ENCODE results near the genes SAMD5 and PPP1R14C.

DNA sequence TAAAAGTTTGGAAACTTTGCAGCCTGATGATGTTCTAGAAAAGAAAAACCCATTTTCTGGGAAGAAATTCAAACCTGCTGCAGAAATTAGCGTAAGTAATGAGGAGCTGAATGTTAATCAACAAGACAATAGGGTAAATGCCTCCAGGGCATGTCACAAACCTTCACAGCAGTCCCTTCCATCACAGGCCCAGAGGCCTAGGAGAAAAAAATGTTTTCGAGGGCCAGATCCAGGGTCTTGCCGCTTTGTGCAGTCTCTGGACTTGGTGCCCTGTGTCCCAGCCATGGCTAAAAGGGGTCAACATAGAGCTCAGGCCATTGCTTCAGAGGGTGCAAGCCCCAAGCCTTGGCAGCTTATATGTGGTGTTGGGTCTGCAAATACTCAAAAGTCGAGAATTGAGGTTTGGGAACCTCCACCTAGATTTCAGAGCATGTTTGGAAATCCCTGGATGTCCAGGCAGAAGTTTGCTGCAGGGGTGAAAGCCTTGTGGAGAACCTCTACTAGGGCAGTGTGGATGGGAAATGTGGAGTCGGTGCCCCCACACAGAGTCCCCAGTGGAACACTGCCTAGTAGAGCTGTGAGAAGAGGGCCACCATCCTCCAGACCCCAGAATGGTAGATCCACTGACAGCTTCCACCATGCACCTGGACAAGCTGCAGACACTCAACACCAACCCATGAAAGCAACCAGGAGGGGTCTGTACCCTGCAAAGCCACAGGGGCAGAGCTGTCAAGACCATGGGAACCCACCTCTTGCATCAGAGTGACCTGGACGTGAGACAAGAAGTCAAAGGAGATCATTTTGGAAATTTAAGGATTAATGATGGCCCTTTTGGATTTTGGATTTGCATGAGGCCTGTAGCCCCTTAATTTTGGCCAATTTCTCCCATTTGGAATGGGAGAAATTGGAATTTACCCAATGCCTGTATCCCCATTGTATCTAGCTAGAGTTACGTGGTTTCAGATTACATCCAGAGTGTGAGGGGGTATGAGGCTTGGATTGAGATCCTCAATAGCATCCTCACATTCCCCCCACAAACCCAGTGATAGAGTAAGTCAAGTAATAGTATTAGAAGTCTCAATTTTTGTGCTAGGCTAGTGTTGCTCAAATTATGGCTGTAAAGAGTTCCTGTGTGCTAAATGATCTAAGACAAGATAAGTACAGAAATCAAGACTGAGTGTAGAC is 100.2 kb downstream of the STXBP5 start:
- RRBS, result no CpG with 5 or more reads among the region's 7 CpGs

DNA sequence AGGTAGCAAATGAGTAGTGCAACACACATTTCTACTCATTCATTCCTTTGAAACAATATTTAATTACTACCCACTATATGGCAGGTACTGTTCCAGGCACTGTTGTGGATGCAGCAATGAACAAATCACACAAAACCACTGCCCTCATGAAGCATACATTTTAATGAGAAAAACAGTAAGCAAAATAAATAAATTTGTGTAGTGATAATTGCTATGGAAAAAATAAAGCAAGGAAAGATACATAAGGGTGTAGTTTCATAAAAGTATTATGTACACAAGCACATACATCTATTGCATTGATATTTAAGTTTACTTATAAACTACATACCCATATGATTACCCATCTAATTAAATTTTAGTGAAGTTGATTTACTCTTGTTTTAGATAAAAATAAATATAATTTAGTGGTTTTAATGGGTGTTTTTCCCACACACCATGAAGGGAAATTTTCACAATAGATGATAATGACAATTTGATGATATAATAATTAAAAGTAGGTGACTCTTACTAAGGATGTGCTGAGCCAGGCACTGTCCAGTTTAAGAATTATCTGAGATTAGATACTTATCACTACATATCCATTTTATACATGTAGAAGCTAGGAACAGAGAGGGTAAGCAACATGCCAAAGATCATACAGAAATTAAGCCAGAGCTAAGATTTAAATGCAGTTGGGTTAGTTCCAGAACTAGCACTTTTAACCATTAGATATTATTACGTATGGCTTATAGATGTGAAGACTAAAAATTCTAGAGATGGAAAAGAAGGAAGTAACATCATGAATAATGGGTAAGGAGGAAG is 104.4 kb downstream of the STXBP5 start:
- RRBS, result no CpG with 5 or more reads among the region's 1 CpG

- RRBS, result no CpG with 5 or more reads among the region's 2 CpGs
Measured at GRCh38 chr6:147341430-147342516, 137.6 kb downstream of the STXBP5 start.

- RRBS, result 3% methylated on average over 7 of the region's 56 CpGs
Measured at GRCh38 chr6:147508453-147508978, at the start of gene SAMD5. Gene SAMD5, plus strand, starts transcription at chr6:147508690.

DNA sequence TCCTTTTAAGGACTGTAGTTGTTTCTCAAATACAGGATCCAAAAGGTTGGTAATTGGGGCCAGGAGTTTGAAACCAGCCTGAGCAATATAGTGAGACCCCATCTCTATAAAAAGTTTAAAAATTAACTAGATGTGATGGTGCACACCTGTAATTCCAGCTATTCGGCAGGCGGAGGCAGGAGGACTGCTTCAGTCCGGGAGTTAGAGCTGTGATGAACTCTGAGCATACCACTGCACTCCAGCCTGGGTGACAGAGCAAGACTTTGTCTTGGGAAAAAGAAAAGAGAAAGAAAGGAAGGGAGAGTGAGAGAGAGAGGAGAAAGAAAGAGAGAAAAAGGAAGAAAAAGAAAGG is 143.2 kb upstream of the SASH1 start:
- RRBS, result no CpG with 5 or more reads among the region's 3 CpGs

DNA sequence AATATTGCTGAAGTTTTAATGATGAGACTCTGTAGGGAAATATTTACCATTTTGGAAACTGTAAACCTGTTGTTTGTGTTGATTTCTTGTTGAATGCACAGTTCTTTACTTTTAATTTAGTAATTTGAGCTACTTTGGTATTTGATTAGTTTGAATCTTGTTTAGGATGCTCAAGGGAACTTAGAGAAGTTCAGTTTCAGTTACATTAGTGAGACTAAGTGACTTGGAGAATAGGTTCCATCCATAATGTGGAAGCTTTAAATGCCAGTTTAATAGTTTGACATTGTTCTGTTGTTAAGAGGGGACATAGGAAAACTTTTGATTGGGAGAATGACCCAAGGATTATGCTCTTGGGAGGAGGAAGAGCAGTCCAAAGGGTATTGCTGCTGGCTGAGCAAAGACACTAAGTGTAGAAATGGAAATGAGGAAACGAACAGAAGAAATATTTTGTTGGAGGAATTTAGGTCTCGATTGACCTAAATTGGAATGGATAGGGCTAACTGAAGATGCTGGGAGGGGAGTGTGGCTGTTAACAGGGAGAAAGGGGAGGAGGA is 70.4 kb downstream of the SASH1 start:
- RRBS, result no CpG with 5 or more reads among the region's 2 CpGs

DNA sequence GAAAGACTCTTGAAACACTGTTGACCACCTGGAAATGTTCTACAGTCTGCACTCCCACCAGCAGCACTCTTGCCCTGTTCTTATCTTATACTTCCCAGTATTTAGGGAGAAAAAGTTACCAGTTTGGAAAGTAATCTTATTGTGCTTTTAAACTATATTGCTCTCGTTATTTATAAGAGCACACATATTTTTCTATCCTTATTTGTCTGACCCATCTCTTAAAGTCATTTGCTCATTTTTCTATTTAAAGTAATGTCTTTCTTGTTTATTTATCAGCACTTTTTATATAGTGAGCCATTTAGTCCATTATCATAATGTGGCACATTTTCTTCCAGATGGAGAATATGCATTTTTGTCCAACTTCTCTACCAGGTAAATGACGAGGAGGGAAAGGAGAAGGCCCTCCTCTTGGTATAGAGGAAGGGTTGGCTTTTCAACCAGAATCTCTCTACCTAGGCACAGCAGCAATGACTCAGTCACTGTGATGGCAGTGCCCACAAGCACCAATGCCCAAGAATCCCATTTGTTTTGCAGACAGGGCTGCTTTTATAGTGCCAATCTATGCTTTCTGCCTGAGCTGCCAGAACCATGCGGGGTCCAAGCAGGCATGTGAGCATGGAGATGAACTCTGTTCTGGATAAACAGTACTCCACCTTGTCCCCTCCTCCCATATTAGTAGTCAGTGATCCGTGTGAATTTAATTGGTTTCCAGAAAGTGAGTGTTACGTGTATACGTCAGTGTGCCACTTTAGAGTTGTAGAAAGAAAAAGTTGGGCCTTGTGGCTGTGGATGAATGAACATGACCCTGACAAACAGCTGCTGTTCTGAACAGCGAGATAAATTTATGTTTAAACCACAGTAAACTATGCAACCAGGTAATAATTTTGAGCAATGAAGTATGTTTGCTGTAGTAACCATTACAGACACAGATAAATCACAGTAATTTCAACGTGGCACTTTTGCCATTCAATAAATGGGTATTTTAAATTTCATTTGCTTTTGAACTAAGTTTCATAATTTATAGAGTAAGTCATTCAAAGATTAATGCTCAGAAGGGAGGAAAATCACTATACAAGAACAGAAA is 79.4 kb downstream of the SASH1 start:
- RRBS, result no CpG with 5 or more reads among the region's 8 CpGs

GRCh38 chr6:148426089-148426903 is 83.7 kb downstream of the SASH1 start:
- RRBS, result no CpG with 5 or more reads among the region's 13 CpGs

GRCh38 chr6:148952517-148952822 is 205.6 kb downstream of the UST start:
- RRBS, result no CpG with 5 or more reads among the region's 3 CpGs

- RRBS, result no CpG with 5 or more reads among the region's 5 CpGs
Measured at GRCh38 chr6:148979352-148979988, 232.6 kb downstream of the UST start.

- RRBS, result 59% methylated on average over 2 of the region's 4 CpGs
Measured at GRCh38 chr6:149061321-149061798, 256.2 kb upstream of the TAB2 start.

GRCh38 chr6:149228507-149228815 is 89.1 kb upstream of the TAB2 start:
- RRBS, result no CpG with 5 or more reads among the region's 5 CpGs

- RRBS, result 12% methylated on average over 42 of the region's 85 CpGs
Measured at GRCh38 chr6:149450490-149451327, 34.1 kb downstream of the ZC3H12D start.

- RRBS, result no CpG with 5 or more reads among the region's 6 CpGs
Measured at GRCh38 chr6:149890599-149890992, 7.3 kb downstream of the RAET1E start.

DNA sequence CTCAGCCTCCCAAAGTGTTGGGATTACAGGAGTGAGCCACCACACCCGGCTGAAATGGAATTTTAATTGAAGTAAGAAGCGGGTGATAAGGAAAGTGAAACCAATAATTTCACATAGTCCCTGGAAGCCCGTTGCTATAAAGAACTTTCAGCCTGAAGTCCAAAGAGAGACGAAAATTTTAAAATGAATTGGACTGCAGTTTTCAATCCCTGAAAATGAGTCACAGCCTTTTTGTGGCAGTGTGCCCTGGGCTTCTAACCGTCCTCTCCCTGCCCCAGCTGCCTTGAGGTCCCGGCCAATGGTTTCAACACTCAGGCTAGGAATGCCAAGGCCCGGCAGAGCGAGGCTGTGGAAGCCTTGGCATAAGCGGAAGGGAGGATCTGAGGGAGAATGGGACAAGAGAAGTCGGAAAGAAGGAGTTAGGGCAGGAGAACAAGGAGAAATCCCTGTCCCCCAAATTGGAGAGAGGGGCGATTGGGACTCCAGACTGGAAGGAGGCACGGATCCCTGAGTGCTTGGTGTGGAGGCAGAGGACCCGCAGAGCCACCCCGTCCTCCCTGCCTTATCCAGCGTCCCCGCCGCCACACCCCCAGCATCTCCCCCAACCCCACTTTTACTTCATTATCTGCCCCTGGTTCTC is 509 bp downstream of the RAET1E start:
- RRBS, result 5% methylated on average over 1 of the region's 17 CpGs

GRCh38 chr6:150072178-150072672 is 3.3 kb upstream of the ULBP3 start:
- RRBS, result no CpG with 5 or more reads among the region's 9 CpGs

GRCh38 chr6:150142738-150143506 is at the start of gene PPP1R14C:
Gene PPP1R14C, plus strand, starts transcription at chr6:150143044.
- RRBS, result 2% methylated on average over 41 of the region's 91 CpGs

DNA sequence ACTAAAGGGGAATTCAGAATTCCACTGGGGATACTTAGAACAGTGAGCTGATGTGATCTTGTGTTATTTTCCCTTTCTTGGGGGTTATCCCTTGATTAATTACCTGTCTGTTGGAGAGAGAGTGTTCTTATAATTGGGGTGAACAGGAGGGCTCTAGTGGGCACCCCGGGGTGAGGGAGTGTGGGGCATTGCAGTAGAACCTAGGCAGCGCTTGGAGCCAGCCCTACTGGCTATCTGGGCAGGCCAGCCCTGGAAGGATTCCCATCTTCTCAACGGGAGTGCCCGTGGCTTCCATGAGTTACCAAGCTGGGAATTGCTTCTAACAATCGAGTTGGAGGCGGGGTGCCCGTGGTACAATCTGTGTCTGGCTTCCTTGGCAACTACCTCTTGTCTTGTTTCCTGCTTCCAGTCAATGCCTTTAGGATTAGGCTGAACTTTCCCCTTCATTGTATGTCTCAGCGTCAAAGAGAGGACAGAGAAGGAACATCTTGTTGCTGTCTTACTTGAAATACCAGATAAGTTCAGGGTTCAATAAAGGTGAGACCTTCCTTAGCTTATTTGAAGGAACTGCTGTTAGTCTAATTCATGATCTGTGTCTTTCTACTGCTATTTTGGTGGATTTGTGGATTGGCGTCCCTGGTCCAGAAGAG is 33.3 kb downstream of the PPP1R14C start:
- RRBS, result no CpG with 5 or more reads among the region's 9 CpGs

DNA sequence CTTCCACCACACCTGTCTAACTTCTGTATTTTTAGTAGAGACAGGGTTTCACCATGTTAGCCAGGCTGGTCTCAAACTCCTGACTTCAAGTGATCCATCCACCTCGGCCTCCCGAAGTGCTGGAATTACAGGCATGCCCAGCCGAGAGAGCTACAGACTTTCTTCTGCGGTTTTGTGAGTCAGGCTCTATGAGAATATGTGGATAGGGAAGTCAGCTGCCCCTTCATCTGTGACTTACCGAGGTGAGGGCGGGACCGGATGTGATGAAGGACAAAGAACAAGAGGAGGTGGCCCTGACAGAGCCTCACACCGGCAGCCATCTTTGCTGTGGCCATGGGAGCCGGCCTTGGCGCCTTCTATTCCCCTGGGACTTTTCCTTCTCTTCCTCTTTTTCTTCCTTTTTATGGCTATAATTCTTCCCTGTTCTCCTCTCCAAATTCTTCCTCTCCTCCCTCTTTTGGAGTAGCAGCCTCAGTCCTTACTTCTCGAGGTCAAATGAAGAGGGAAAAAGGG is 67.0 kb downstream of the IYD start:
- RRBS, result no CpG with 5 or more reads among the region's 11 CpGs

DNA sequence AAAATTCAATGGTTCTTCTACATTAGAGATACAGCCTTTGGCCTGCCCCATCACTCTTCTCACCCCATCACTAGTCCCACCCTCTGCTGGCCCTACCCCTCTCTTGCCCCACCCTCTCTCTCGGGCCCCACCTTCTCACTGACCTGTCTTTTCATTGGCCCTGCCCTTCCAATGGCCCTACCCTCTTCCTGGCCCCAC is 107.3 kb upstream of the PLEKHG1 start:
- RRBS, result no CpG with 5 or more reads among the region's 1 CpG